Cerebellum (tissue), 5 donors: ENCODE measurements around the genes OR1N1, OR1L8 and RABGAP1.

- PRO-cap, 3 experiments, result peak in 1 of 3 experiments; most common minus-strand start chr9:121724216 (in 1)
- RAMPAGE, long total RNA, result no peak
Measured at GRCh38 chr9:121723934-121724550, 72.6 kb downstream of the DAB2IP start.

DNA sequence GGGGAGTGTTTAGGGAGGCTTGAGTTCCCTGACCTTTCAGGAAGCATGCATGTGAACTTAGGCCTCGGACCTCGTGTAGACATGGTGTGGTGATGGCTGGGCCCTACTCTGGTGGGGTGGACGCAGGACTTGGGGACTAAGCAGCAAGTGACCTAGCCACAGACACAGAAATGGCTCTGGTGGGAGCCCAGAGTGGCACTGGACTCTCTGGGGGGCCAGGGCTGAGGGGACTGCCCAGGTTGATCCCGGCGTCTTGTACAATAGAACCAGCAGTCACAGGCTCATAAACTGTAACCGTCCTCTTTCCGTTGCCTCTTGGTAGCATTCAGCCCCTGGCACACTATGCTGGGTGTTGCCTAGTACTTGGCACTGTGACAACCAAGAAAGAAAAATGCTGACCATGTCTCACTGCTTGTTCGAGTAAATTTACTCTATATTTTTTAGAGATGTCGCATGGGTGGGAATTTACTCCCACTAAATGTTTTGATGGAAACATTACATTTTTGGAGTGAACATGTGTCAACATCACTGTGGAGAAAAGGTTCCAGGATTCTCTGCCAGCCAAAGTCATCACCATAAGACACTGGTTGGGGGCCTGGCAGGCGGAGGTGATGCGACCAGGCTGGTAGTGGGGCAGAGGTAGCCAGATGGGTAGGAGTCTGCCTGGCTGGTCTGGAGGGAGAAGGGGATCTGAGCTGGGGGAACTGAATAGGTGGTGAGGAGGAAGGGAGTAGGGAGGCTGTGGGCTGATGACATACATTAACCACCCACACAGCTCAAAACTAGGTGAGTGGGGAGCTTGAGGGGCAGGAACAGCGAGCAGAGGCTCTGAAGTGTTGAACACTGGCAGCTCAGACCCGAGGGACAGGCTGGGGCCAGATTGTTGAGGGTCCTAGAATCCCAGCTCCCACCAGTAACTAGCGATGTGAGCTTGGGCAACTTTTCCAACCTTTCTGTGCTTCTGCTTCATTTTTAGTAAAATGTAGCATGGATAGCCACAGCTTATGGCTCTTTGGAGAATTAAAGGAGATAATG lies 80.7 kb downstream of the DAB2IP start:
- PRO-cap, 3 experiments, result no peak in any of the 3 experiments
- RAMPAGE, long total RNA, result no peak

DNA sequence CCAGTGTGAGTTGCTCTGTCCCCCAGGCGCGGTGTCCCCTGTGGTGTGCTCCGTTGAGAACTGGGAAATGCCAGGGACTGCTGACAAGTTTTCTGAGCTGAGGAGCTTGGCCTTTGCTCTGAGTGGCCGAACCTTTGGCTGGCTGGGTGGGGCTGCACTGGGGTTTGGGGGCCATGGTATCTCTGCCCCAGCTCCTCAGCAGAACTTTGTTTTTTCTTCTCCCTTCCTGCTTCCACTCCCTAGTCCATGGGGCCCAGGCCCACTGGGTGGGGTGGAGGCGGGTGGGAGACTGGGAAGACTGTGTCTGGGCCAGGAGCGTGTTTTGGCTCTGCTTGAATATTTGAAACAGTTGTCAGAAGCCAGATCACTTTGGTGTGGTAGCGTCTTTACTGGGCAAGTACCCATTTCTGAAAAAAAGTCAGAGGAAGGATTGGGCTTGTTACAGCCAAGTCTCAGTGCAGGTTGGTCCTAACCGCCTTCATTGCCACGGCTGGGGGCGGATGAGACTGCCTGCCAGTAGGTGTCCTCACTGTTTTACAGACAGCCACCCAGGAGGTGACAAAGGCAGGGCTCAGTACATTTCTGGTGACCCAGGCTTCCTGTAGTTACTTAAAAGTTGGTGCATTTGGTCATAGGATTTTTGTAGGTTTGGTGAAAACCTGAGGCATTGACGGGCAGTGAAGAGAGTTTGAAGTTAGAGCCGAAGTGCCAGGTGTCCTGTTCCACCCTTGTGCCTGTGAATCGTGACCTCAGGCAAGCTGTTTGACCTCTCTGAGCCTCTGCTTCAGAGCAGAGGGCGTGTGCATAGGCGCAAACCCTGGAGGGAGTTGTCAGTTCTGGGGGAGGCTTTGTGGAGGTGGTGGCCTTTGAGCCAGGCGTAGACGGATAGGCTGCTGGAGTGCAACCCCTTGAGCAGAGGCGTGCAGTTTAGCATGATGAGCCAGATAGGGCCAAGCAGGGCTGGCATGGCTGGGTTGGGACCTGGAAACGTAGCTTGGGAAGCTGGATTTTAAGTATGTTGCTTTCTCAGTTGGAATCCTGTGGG lies 92.9 kb downstream of the DAB2IP start:
- PRO-cap, 3 experiments, result peak in 1 of 3 experiments; most common minus-strand start position 62 of the sequence (in 1)
- RAMPAGE, long total RNA, result no peak

- PRO-cap, 3 experiments, result no peak in any of the 3 experiments
- RAMPAGE, long total RNA, result no peak
Measured at GRCh38 chr9:121756908-121757586, 105.6 kb downstream of the DAB2IP start.

DNA sequence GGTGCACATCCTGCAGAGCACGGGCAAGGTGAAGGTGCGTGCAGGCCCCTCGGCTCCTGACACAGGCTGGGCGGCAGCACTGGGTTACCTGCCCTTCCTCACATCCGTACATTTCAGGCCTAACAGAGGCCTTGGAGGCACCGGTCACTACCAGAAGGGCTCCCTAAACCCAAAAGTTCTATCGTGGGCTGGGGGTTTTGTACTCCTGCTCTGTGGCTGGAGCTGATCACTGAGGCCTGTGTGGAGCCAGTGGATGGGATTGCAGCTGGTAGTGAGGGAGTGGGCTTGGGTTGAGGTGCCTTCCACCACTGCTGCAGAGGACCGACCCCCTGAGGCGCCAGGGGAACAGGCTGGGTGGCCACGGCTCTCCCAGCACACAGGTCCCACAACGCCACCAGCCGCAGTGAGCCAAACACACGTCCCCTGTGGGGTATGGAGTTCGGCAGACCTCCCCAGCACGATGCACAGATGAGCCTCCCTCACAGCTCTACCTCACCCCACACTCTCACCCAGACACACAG lies 109.0 kb downstream of the DAB2IP start:
- PRO-cap, 3 experiments, result no peak in any of the 3 experiments
- RAMPAGE, long total RNA, result no peak

DNA sequence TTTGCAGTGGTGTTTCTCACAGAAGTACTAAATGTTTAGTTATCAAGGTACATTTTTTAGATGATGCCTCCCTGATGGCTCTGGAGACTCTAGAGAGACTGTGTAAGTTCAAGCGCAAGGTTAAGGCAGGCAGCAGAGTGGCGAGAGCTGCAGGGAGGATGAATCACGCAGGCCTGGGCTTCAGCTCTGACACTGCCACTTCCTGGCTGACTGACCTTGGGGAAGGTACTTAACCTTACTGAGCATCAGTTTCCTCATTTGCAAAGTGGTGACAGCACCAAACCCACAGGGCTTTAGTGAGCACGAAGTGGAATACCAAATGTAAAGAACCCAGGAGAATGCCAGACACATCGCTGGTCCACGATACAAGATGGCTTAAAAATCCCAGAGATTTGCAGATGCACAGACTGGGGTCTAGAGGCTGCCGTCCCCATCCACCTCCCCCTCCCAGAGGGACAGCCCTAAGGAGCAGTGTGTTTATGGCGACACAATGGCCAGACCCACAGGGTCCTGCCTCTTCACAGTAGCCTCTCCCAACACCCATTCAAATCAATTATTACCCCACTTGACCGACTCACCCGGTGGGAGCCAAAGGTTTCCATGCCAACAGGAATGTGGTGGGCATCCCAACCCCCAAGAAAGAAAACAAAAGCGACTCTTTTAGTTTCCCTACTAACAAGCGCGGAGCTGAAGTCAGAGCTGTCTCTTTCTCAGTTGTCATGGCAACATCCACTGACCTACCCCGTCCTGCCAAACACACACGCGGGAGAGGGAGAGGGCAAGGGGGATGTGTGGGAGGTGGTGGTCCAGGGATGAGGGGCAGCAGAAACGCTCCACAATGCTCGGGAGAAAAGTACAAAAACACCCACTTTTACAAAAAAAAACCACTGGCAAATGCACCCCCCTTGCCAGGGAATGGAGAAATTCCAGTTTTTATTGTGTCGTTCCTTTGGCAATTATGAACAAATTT lies 209.1 kb downstream of the TTLL11 start:
- PRO-cap, 3 experiments, result no peak in any of the 3 experiments
- RAMPAGE, long total RNA, result no peak

- PRO-cap, 3 experiments, result no peak in any of the 3 experiments
- RAMPAGE, long total RNA, result no peak
Measured at GRCh38 chr9:121895763-121896337, 197.3 kb downstream of the TTLL11 start.

DNA sequence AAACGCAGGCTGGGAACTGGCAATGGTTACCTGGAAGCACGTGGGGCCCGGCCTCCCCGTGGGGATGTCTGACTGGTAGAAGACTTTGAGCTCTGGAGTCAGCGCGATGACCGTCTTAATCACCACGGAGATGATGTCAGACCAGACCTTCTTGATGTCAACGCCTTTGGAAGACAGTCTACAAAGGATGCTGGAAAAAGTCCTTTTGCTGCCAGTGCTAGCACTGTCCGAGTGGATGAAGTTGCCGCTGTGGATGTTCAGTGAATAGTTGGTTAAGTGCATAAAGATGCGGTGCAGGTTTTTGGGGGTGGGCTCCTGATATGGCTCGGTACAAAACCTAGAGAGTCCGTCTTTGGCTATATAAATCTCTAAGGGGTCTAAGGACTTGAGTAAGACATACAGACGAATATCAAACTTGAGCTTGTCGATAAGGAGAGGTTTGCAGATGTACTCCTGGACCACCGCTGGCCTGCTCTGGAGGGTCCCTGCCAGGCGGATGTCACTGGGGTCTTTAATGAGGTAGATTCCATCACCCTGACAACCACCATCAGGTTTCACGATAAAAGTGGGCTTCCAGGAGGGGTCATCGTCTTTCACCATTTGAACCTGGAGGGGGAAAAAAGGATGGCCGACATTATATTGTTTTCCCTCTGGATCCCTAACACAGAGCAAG lies 103.8 kb downstream of the TTLL11 start:
- PRO-cap, 3 experiments, result no peak in any of the 3 experiments
- RAMPAGE, long total RNA, result no peak

- PRO-cap, 3 experiments, result no peak in any of the 3 experiments
- RAMPAGE, long total RNA, result no peak
Measured at GRCh38 chr9:122126112-122126804, 33.1 kb upstream of the TTLL11 start.

DNA sequence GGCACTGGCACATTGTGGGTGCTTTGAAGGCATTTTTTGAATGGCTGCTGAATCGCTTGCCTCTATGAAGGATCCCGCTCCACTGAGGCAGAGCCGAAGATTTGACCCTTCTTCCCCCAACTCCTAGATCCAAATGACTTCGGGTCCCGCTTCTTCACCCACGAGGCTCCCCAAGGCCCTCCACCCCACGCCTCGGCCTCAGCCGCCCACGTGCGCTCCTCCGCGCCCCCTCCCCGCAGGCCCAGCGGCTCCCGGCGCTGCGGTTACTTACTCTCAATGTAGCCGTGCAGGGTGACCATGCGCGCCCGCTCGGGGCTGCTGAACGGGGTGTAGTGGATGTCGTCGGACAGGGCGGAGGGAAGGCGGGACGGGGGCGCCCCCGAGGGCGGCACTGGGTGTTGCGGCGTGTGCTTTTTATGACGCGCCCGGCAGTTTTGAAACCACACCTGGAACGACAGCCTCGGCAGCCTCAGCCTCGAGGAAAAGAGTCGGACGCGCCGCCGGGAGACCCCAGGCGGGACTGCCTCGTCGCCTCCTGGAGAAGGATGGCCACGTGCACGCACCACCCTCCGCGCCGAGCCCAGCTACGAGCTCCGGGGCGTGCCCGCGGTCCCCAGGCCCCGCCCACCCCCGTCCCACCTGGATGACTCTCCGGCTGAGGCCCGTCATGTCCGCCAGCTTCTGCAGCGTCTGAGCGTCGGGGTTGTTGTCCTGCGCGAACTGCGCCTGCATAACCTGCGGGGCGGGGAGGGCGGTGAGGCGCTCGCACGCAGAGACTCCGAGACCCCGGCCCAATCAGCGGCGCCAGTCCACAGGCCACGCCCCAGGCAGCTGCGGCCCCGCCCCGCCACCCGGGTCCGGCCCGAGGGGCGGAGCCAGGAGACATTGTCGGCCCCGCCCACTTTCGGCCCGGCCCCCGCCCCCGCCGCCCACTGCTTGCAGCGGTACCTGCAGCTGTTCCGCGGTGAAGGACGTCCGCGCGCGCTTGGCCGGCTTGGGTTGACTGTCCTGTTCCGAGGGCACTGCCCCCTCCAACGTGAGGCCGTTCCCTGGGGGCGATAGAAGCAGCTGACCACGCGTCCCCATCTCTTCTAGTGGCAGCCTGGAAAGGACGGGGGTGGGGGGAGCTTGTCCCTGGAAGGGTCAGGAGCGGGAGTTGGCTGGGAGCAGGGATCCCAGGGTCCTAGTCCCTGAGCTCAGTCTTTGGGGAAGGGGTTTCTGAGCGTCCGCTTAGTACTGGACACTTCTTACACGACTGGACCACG lies 15.0 kb downstream of the LHX6 start:
- PRO-cap, 3 experiments, result no peak in any of the 3 experiments
- RAMPAGE, long total RNA, result no peak

DNA sequence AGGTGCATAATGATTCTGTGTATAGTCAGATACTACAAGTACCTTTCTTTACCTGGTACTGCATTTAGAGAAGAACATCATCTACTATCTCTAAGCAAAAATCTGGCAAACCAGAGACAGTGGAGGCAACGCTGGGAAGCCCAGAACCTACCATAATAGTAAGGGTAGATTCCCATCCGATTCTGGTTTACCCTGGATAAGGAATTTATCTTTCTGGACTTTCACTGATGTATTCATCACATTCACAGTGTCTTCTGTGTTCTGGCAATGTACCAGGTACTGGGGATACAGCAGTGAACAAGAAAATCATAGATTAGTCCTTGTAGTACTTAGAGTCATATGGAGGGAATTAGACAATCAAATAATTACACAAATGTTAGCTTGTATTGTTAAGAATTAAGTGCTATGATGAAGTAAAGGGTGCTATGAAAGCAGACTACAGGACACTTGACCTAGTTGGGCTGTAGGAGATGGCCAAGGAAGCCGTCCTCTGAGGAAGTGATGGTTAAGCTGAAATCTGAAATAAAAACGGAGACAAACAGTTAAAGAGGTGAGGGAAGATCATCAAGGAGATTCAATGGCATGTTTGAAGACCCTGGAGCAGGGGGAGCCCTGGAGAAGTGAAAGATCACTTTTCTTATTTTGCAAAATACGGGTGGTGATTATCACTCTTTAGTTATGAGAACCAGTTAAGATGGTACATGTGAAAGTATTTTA lies 1.3 kb downstream of the MRRF start:
- PRO-cap, 3 experiments, result no peak in any of the 3 experiments
- RAMPAGE, long total RNA, result no peak

GRCh38 chr9:122527077-122527601 lies at the start of gene OR1N1:
OR1N1 (minus strand) TSS chr9:122527293.
- PRO-cap, 3 experiments, result no peak in any of the 3 experiments
- RAMPAGE, long total RNA, result no peak

DNA sequence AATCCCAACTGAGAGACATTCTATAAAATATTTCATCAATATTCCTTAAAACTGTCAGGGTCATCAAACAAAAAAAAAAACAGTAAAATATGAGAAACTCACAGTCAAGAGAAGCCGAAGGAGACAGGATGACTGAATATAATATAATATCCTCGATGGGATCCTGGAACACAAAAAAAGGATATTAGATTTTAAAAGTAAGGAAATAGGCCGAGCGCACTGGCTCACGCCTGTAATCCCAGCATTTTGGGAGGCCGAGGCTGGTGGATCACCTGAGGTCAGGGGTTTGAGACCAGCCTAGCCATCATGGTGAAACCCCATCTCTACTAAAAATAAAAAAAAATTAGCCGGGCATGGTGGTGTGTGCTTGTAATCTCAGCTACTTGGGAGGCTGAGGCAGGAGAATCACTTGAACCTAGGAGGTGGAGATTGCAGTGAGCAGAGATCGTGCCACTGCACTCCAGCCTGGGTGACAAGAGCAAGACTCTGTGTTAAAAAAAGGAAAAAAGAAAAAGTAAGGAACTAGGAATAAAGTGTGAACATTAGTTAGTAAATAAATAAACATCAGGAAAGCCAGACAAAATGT lies at the start of gene OR1L8:
TSS of gene OR1L8 (minus strand) at position 166 of the 586 bp plus-strand sequence.
- PRO-cap, 3 experiments, result no peak in any of the 3 experiments
- RAMPAGE, long total RNA, result no peak

- PRO-cap, 3 experiments, result no peak in any of the 3 experiments
- RAMPAGE, long total RNA, result no peak
Measured at GRCh38 chr9:122835313-122835777, 7.0 kb upstream of the PDCL start.

- PRO-cap, 3 experiments, result no peak in any of the 3 experiments
- RAMPAGE, long total RNA, result no peak
Measured at GRCh38 chr9:122845615-122845979, 17.2 kb upstream of the PDCL start.

GRCh38 chr9:122940284-122941461 lies at the start of gene RABGAP1:
RABGAP1 (plus strand) TSS chr9:122941020.
- PRO-cap, 3 experiments, result peak in 3 of 3 experiments; most common plus-strand start chr9:122941050 (in 2); most common minus-strand start chr9:122940832 (in 2)
- RAMPAGE, long total RNA, result start-site peak on the plus strand at chr9:122941004-122941066, 85 and 169 reads in 2 replicates

DNA sequence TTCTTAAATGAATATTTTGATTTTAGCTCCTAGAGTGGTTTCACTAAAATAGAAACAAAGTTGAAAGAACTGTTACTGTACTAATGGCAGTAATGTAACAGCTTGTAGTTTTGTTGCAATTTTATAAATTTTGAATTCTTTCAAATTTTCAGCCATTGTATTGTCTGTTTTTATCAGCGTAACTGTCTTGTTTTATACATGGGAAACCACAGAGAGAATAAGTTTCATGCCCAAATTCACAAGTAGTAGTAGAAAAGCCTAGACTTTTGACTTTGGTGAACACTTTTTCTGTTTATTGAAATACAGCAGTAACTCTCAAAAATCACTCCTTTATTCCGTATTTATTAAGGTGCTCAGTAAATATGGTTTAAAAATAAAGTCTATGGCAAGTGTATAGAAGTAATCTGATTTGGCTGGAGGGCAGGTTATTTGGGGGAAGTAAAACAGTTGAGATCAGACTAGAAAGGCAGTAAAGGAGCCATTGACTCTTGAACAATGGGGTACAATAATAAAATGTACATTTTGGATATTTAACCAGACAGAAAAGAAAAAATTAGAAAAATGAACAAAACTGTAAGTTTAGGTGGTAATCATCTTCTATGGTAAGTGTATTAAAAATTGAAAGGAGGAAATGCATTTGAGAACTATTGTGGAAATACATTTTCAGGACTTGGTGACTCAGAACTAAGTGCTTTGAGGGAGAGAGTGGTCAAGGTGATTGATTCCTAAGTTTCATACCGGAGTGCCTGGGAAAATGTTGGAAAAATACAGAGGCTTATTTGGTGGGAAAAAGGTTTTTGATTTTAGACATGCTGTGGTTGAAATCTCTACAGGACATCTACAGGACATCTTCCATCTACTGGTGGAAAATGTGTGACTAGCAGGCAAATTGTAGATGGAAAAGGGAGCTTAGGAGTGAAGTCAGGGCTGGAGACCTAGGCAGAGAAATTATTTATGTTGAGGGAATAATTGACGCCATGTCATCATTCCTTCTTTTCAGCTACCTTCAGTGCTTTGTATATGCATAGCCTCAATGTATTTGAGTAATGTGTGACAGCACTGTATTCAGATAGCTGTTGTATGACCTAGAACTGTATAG lies 2.2 kb upstream of the GPR21 start:
- PRO-cap, 3 experiments, result no peak in any of the 3 experiments
- RAMPAGE, long total RNA, result no peak

DNA sequence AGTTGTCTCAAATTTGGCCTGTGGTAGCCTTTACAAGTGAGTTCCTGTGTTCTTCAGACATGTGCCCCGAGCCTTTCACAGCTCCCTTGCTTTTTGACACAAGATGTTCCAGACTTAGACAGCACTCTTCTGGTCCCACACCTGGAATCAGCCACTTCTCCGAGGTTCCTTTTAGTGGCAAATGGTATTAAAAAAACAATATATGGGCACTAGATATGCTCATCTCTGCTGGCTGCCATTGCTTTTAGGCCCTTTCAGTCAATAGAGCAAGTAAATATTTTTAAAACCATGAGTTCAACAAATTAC lies 46.2 kb downstream of the STRBP start:
- PRO-cap, 3 experiments, result no peak in any of the 3 experiments
- RAMPAGE, long total RNA, result no peak

DNA sequence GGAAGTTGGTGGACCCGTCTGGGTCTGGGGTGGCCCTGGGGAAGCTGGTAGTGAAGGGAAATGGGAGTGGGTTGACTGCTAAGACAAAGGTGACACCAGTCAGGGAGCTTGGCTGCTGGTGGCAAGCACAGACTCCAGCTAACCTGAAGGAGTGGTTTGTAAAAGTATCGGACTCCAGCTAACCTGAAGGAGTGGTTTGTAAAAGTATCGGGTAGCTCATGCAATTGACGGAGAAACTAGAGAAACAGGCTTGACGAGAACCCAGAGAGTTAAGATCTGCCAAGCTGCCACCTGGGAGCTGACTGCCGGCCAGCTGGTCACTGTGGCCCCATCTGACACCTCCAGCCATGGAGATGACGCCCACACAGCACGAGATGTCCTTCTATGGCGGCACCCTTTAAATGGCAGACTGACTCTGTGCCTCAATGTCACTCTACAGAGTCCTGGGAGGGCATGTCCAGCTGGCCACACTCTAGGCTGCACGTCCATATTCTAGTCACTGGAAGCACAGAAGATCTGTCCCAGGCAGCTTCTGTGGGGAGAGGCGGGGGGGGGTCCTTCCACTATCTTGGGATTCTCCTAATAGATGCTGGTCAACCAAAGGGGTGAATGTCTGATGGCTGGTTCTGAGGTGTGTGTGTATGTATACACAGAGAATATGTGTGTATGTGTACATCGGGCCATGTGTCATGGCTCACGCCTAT lies 28.2 kb upstream of the CRB2 start:
- PRO-cap, 3 experiments, result no peak in any of the 3 experiments
- RAMPAGE, long total RNA, result no peak

GRCh38 chr9:123881820-123882785 lies 47.8 kb downstream of the DENND1A start:
- PRO-cap, 3 experiments, result no peak in any of the 3 experiments
- RAMPAGE, long total RNA, result no peak